Mesenchymal stem cell of Wharton's jelly (primary cell): Measurements from ENCODE around the gene CAPG.

- CAGE, long polyA plus RNA = no peak
Observed at GRCh38 chr2:85049287-85049895, 78.4 kb downstream of the KCMF1 start.

- CAGE, long polyA plus RNA = no peak
Observed at GRCh38 chr2:85139295-85140351, 6.4 kb downstream of the TCF7L1 start.

DNA sequence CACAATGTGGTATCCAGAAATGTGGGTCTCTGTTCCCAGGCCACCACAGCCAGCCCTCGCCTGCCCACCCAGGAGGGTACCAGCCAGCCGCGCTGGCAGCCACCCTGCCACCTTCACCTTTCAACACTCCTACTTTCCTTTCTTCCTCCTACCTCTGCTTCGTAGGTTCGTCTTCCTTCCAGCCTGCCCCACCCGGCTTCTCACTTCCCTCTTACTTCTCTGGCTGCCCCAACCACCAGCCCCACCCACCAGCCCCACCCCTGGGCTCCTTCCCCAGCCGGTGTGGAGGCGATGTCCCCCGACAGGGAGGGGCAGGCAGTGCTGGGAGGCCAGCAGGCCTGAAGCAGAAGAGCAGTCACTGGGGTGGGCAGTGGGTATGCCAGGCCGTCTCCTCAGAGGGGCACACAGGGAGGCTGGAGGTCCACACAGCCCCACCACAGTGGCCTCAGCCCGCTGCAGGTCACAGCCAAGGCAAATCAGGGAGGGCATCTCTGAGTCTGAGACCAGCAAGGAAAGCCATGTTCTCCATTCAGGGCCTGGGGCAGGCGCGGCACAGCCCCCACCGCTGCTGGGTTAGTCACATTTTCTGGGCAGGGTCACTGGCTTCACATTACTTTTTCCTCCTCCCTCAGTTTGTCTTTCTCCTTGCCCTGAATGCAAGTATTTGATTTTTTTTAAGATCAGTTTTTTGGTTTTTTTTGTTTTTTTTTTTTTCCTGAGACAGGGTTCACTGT lies at the start of gene CAPG:
Gene CAPG, minus strand, starts transcription at position 202 of the 734 bp plus-strand sequence.
- CAGE, long polyA plus RNA = no peak

GRCh38 chr2:85412588-85413460 lies 2.7 kb upstream of the CAPG start:
- CAGE, long polyA plus RNA = no peak

DNA sequence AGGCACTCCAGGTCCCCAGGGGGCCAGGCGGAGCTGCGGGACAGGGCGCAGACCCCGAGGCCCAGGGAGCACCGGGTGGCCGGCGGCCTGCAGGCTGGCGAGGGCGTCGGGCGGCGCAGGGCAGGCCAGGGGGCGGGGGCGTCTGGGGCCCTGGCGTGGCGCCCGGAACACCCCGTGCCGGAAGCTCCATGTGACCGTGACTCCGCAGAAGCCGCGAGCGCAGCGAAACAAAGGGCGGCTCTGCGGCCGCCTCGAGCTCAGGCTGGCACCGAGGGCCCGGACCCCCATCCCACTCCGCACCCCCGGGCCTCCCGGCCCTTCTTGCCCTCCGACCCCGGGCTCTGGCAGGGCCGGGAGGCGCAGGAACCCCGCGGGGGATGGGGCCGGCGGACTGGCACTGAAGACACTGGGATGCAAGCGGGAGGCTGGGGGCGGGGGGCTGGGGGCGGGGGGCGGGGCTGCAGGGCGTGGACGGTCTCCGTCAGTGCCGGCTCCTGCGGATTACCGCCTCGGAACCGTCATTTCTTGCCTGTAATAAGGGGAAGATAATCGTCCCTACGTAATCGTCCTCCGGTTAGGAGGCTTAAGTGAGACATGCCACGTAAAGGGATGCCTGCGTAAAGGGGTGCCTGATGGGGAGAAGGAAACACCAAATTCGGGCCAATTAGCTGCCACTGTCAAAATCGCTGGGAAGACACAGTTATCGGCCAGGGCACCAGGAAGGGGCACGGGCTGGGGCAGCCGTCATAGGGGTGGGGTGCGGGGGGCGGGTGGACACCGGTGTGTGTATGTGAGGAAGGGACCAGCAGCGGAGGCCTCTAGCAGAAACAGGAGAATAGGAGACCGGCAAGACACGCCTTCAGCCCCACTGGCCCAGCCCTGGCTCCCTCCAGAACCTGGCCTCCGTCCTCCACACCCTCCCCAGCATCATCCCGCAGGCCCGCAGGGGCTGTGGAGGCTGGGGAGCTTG lies 19.3 kb downstream of the SH2D6 start:
- CAGE, long polyA plus RNA = no peak

DNA sequence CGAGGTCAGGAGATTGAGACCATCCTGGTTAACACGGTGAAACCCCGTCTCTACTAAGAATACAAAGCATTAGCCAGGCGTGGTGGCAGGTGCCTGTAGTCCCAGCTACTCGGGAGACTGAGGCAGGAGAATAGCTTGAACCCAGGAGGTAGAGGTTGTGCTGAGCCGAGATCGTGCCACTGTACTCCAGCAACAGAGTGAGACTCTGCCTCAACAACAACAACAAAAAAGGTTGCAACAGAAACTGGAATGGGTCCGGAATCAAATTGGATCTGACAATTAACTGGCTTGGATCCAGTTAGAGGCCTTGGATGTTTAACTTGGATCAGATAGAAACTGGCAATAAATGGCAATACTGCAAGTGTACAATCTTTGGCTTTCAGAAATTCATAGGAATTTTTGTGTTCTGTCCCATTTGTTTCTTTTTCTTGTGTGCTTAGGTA lies 56.6 kb upstream of the MAT2A start:
- CAGE, long polyA plus RNA = no peak

DNA sequence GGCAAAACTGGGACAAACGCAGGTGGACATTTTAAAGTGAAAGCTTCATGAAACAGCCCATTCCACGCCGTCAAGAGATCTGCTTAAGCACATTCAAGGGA lies 984 bp upstream of the MAT2A start:
- CAGE, long polyA plus RNA = no peak

GRCh38 chr2:85552145-85552923 lies 9.0 kb downstream of the GGCX start:
- CAGE, long polyA plus RNA = no peak

GRCh38 chr2:85585708-85586229 lies 1.5 kb downstream of the VAMP5 start:
- CAGE, long polyA plus RNA = no peak

GRCh38 chr2:85590378-85590978 lies 5.1 kb upstream of the RNF181 start:
- CAGE, long polyA plus RNA = no peak

- CAGE, long polyA plus RNA = no peak
Observed at GRCh38 chr2:85598773-85599390, 3.3 kb downstream of the RNF181 start.

DNA sequence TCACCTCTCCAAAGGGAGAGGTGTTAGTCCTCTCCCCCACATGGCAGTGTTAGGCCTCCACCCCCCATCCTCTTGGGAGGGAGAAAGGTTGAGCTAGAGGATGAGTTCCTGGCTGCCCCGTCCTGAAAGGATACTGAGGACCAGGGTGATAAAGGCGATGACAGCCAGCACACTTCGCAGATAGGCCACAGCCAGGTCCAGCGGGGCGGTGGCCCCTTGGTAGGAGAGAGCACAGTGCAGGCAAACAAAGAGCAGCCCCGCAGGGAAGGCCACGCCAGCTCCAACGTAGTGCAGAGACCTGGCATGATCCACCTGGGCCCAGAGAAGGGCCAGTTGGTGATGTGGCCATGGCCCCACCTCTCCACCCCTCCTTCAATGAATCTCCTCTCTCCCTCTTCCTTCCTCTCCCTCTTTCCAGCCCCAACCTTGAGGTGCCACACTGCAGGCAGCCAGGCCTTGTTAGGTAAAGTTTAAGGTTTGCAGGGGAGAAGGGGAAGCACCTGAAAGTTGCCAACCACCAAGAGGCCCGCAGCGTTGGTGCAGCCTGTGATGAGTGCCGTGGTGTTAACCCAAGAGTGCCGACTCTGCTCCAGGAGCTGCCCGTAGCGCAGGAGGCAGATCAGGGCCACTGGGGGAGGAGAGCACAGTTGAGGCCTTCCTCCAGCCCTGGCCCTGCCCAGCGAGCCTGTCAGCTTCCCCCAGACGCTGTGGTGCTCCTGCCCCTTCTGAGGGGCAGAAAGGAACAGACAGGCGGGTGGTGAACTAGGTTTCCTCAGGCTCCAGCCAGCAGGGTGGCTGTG lies 2.9 kb downstream of the TMEM150A start:
- CAGE, long polyA plus RNA = no peak

DNA sequence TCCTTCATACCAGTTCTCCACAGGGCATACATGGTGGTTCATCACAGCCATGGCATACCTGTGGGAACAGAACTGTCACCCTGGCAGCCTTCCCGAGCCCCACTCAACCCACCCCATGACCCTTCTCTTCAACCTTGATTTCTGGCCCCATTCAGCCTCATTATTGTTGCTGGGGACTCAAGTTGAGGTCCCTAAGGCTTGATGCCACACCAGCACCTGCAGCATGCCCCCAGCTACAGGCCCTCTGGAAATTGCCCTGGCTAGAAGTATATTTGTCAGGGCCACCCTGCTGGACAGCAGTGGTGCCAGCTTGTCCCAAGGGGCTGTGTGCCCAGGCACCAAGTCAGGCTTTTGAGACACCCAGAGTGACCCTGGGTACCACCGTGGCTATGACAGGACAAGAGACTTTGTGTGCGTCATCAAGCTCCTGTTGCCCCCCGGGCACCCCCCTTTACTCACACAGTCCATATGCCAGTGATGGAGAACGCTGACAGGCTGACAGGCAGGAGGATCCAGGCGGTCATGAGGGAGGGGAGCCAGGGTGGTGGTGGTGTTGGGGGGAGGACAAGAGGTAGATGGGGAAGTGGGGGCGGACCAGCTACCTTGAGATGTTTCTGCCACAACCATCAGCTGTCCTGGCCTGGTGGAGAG lies 948 bp downstream of the TMEM150A start:
- CAGE, long polyA plus RNA = no peak

DNA sequence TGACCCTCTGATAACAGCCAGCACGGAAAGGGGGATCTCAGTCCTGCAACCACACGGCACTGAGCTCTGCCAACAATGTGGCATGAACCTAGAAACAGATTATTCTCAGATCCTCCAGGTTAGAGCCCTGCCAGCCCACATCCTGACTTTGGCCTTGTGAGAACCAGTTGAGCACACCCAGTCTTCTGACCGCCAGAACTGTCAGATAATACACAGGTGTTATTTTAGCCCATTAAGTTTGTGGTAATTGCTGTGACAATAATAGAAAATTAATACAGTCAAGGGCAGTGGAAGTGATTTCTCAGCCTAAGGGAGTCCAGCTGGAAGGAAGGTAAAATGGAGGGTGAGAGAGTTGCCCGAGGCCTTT lies 9.3 kb upstream of the GNLY start:
- CAGE, long polyA plus RNA = no peak

DNA sequence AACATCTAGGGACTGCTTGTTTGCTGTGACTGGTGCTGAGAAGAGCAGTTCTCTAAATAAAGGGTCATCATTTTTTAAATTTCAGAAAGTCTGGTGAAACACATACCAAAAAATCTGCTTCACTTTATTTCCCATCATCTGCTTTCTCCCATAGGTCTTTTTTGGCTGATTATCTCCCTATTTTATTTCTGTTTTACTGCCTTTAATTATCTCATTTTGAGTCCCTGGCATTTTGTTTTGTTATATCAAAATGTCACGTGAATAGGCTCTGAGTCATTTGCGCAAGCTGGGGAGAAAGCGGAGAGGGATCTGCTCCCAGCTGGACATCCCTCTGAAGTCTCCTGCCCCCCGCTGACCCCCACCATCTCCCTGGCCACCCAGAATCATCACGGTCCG lies 7.0 kb upstream of the GNLY start:
- CAGE, long polyA plus RNA = no peak

- CAGE, long polyA plus RNA = no peak
Observed at GRCh38 chr2:85710905-85711928, 17.1 kb downstream of the GNLY start.

- CAGE, long polyA plus RNA = no peak
Observed at GRCh38 chr2:85712690-85713814, 18.9 kb downstream of the GNLY start.

- CAGE, long polyA plus RNA = no peak
Observed at GRCh38 chr2:85745941-85746413, 7.8 kb upstream of the ATOH8 start.

GRCh38 chr2:85773085-85773700 lies 19.4 kb downstream of the ATOH8 start:
- CAGE, long polyA plus RNA = no peak

GRCh38 chr2:85889894-85890463 lies 1.2 kb upstream of the ST3GAL5 start:
- CAGE, long polyA plus RNA = no peak